Glomerular endothelial cell (primary cell): ENCODE measurements around a stretch of chr14.

- RAMPAGE, long total RNA, result no peak
These were observed 31.0 kb downstream of the DEGS2 start for GRCh38 chr14:100128381-100128967.

DNA sequence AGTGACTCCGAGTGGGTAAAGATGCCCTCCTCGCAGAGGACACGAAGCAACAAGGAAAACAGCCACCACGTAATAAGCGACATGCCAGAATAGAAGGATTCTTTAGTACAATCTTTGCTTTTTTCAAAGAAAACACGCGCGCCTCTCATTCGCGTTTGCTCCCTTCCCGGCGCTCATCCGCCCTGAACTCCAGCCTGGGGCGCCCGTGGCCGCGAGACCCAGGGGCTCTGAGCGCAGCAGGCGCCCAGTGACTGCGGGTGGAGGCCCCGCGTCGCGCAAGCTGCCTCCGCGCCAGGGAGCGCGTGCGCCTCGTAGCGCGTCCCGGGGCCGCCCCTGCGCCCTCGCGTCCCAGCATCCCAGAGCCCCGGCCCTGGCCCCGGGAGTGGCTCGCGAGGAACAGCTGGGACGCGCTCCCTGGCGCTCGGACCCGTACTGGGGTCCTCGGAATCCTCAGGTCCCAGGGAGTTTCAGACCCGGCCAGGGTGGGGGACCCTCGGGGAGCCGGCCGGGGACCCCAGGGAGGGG lies 535 bp downstream of the DEGS2 start:
- RAMPAGE, long total RNA, result no peak

DNA sequence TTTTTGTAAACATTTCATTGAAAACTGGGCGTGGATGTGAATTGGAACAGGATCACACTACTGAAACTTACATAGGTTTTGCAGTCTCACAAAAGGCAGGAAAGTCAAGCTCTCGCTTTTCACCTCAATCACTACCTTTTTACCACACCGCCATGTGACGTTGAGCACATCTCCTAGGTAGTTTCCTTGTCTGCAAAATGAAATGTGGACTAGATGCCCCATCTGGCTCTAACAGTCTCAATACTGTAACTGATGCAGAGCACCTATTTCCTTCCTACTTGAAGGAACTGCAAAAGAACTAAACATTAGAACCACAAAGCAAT lies 4.4 kb upstream of the YY1 start:
- RAMPAGE, long total RNA, result no peak

- RAMPAGE, long total RNA, result no peak
These were observed 25.9 kb downstream of the WARS1 start for GRCh38 chr14:100349031-100349796.

- RAMPAGE, long total RNA, result no peak
These were observed 42.2 kb downstream of the WDR25 start for GRCh38 chr14:100418535-100418828.

- RAMPAGE, long total RNA, result no peak
These were observed 33.3 kb downstream of the BEGAIN start for GRCh38 chr14:100553589-100554702.

- RAMPAGE, long total RNA, result no peak
These were observed 29.7 kb downstream of the BEGAIN start for GRCh38 chr14:100557494-100557910.

GRCh38 chr14:100569146-100570171 lies 17.8 kb downstream of the BEGAIN start:
- RAMPAGE, long total RNA, result no peak

DNA sequence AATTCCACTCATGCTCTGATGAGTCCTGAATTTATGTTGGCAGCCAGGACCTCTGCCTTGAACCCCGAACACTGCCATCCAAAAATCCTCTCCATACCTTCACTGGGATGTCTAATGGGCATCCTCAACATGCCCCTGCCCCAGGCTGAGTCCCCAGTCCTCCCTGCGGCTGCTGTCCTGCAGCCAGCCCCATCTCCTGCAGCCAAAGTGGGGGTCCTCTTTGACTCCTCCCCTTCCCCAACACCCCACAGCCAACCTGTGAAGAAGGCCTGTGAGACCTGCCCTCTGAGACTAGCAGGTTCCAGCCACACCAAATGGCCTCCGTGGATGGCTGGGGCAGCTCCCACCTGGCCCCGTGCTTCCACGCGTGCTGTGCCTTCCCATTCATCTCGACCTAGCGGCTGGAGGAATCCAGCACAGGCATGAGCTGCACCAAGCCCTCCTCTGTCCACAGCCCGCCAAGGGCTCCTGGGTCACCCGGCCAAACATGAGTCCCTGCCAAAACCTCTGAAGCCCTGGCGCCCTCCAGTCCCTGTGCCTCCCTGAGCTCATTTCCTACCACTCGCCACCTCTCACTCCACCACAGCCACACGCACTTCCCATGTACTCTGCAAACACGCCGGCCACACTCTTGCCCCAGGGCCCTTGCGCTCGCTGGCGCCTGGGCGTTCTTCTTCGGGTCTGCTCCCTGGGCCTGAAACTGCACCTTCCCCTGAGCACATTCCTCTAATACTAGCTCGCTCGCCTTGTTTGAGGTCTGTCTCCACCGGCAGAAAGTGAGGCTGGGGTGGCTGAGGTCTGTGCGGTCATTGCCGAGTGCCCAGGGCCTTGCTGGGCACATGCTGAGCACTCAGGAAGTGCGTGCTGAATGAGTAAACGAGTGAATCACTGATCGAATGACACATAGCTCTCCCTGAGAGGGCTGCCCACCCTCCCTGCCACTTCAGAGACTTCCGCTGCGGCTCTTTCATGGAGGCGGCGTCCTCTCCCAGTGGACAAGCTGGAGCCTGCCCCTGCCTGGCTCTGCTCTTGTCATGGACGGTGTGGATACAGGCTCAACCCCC lies 33.9 kb upstream of the DLK1 start:
- RAMPAGE, long total RNA, result no peak

- RAMPAGE, long total RNA, result no peak
These were observed 63.3 kb downstream of the RTL1 start for GRCh38 chr14:100839872-100841039.

GRCh38 chr14:100842575-100843416 lies 60.7 kb downstream of the RTL1 start:
- RAMPAGE, long total RNA, result no peak

GRCh38 chr14:100943164-100943623 lies 39.7 kb upstream of the RTL1 start:
- RAMPAGE, long total RNA, result no peak

DNA sequence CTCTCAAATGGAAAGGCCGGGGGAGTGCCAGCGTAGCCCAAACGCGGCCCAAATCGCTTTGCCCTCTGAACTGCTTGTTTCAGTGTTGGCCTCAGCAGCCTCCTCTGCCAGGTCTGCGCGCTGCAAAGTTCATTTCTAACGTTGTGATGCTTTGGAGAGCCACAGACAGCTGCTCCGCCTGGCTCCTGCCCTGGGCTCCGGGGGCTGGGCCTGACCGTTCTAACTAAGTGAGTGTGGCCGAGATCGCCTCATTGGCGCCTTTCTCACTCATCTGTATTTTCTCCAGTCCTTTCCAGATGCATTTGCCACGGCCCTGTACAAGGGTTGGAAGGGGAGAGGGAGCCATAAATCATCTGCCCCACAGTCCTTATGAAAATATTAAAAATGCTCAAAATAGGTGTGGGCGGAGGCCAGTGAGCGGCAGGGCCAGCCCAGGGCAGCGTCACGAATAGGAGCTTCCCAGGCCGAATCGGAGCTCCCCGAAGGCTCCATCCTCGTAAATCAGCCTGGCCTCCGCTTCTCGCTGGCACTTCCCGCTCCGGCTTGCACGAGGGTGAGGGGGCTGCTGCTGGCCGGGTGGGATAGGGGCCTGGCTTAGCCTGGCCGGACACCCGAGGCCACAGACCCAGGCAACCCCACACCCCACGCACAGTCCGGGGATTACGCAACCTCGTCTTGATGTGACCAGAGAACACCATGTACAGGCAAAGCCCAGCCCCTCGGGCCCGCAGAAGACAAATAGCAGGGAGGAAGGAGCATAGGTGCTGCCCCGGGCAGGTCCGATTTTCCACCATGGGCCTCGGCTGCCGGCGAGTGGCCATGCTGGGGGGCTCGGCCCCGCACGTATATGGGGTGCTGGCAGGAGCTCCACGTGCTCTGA lies 396.8 kb upstream of the PPP2R5C start:
- RAMPAGE, long total RNA, result no peak

DNA sequence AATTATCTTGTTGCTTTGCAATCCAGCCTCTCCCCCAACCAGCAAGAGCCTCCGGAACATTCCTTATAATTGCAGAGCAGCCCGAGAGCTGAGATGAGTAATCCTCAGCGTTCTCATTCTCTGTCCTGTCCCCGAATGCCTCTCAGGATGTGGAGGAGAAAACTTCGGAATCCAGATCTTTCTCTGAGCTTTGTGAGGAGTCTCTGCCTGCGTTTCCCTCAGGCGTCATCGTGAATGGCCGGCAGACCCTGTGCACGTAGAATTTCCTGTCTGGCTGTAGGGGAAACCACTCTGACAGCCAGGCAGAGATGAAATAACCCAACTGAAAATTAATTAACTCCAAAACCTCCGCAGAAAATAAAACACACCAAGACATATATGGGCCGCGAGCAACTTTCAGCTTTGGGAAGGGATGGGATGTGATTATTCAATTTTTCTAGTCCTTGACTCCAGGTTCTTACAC lies 360.6 kb upstream of the PPP2R5C start:
- RAMPAGE, long total RNA, result no peak

- RAMPAGE, long total RNA, result no peak
These were observed 57.3 kb upstream of the PPP2R5C start for GRCh38 chr14:101704197-101704528.

DNA sequence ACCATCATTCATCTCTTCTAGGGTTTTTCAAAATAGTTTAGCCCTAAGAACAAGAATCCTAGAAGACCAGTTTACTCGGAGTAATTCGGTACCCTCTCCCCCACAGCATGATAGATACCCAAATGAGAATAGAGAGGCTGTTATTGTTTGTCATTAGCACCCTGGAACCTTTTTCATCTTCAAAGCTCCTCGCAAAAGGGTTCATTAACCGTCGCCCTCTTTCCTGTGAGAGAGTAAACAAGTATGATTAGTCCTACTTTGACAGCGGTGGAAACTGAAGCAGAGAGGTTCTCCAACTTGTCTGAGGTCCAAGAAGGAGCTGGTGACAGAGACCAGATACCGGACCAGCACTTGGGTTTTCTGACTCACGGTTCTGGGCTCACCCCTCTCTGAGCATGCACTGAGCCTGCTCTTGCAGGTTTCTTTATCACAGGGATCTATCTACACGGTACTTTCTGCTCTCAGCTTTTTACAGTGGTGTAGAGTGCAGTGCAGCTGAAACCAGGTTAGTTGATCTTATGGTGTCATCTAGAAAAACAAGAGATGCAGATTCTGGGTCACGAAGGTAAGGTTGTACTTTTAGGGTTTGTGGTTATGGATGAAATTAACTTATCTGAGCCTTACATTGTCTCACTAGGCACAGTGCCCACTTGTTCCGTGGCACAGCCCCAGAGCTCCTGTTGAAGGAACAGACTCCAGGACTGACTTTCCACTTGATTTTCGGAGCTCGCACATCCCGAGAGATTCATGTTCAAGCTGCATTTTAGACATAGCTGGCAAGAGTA lies 62.1 kb downstream of the PPP2R5C start:
- RAMPAGE, long total RNA, result no peak

DNA sequence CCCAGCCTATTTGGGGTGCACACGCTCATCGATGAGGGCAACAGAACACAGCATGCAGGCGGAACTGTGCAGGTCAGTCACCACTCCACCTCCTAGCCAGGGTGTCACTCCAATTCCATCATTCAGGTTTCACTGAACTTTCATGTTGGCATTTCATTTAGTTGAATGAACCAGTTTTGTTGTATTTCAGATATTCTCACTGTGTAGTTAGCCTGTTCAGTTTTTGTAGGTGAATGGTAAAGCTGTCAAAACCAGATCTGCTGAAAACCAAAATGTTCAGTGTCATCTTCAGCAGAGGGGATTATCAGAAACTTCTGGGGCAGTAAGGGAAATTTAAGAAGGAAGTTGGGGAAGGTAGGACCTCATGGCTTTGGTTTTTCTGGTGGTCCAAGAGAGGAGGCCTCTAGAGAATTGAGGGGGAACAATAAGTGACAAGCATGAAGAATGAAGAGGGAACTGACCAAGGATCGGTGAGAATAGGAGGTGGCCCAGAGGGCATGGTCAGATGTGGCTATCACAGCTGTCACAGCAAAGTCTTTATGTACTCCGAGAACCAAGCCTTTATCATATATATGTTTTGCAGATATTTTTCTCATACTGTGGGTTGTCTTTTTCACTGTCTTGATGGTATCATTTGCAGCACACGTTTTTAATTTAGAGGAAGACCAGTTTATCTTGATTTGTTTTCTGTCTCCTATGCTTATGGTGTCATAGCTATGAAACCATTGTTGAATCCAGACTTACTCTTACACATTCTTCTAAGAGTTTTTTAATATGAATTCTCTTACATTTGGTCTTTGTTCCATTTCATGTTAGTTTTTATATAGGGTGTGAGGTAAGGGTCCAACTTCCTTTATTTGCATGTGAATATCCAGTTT lies 64.2 kb downstream of the PPP2R5C start:
- RAMPAGE, long total RNA, result no peak

DNA sequence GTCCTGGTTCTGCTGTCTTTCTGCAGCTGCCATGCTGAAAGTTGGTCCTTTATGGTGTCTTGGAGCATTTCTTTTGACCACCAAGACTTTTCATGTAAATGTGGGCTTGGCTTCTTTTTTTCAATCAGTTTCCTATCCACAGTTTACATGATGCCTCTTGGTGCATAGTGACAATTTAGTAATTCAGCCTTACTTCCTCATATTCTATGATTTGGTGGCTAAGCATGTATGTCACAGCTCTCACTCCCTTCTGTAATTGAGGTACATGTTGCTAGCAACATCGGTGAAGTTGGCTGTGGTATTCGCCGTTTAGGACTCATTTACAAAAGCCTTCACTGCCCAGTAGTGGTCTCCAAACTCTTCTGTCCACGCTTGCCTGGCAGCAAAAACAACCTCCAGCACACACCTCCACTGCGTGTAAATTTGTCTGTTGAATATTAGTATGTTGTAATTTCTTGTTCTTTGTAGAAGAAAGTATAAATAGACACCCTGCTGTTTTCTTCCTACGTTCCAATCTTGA lies 90.3 kb downstream of the PPP2R5C start:
- RAMPAGE, long total RNA, result no peak

GRCh38 chr14:101862071-101862605 lies 100.6 kb downstream of the PPP2R5C start:
- RAMPAGE, long total RNA, result no peak

DNA sequence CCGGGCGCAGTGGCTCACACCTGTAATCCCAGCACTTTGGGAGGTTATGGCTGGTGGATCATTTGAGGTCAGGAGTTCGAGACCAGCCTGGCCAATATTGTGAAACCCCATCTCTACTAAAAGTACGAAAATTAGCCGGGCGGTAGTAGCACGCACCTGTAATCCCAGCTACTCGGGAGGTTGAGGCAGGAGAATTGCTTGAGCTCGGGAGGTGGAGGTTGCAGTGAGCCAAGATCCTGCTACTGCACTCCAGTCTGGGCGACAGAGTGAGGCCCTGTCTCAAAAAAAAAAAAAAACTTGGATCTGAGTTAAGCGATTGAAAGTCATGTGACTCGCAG lies 52.8 kb upstream of the DYNC1H1 start:
- RAMPAGE, long total RNA, result no peak